ENCODE results near the genes ALDH1A3 and SELENOS.

DNA sequence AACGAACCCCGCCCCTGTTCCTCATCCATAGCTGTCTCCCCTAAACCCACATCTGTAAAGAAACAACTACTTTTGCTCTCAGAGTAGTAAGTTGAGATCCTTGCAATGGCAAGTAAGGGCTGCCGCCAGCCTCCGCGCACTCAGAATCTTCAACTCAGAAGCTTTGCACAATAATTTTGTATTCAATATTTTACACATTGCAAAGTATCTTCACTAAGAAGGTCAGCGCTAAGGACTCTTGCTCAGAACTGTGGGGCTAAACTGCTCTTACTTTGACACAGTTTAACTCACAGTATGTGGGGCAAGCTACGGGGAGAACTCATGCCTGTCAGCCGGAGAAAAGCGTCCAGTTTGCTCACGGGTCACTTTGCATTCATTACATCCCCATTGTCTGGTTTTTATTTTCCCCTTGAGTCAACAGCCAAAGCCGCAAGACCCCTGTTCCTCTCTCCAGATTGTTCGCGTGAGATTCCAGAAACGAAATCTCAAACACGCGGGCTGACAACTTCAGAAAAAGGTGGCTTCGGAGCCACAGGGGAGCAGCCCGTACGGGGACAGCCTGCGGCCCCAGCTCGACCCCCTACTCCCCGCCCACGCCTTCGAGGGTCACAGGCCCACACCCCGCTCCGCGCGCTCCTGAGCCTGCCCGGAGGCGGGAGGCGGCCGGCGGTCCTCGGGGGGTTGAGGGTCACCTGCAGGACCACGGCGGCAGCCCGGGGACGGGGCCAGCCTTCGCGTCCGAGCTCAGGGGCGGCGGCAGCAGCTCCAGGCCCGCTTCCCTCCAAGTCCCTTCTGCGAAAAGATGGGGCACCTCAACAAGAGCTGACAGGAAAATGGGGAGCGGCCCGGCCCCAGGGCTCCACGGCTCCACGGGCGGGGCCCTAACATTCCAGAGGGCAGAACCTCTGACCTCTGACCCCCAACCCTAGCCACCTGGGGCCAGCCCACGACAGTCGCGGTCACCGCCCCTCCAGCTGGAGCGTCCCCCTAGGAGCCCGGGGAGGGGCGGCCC lies 694 bp downstream of the LYSMD4 start:
- RRBS: 2% methylated on average over 8 of the region's 57 CpGs

DNA sequence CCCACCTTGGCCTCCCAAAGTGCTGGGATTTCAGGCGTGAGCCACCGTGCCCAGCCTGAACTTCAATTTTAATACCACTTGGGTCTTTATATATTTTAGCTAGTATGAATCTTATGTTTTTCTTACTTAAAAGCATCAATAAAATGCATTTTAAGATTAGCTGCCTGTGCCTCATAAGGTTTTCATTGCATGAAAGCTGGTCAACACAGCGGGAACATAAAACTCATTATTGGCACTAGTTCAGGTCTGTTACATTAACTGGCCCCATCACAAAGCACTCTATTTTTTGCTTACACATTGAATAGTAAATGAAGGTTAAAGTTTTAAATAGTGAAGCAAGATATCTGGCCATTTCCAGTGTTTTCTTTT lies 145.6 kb upstream of the LYSMD4 start:
- RRBS: no CpG with 5 or more reads among the region's 3 CpGs

GRCh38 chr15:99928425-99928945 lies 195.2 kb upstream of the LYSMD4 start:
- RRBS: no CpG with 5 or more reads among the region's 35 CpGs

DNA sequence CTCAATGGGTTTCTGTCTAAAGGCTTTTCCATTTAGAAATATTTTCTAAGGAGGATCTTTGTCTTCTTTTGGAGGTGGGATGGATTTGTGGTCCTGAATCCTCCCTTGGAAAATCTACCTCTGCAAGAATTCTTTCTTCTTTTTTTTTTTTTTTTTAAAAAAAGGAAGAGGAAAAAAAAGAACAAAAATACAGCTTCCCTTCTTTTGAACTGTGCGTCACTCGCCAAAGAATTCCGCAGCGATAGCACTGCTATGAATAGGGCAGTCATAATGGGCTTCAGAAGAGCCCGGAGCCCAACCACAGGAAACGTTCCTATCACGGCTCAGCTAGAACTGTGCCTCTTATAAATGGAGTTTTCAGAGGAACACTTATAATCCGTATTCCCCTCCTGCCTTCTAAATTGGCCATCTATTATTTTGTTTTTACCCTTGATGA lies 227.7 kb downstream of the ADAMTS17 start:
- RRBS: no CpG with 5 or more reads among the region's 8 CpGs

DNA sequence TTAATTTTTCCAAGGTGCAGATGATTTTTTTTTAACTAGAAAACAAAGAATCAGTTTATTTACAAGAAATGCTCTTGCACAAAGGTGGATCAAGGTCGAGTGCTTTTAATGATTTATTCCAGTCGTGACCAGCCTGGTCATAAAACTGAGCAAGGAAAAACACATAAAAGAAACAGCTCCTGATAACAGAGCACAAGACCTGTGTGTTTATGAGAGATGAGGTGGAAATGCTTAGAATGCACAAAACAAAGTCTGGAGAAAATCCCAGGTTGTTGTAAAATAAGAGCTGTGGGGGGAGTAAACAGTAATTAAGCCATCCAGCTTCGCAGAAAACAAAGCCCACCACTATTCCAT lies 139.5 kb downstream of the ADAMTS17 start:
- RRBS: no CpG with 5 or more reads among the region's 3 CpGs

- RRBS: no CpG with 5 or more reads among the region's 2 CpGs
Observed at GRCh38 chr15:100517145-100517683, 11.5 kb downstream of the CERS3 start.

- RRBS: no CpG with 5 or more reads among the region's 15 CpGs
Observed at GRCh38 chr15:100671463-100672327, 69.3 kb downstream of the ASB7 start.

- RRBS: no CpG with 5 or more reads among the region's 4 CpGs
Observed at GRCh38 chr15:100694499-100695010, 92.2 kb downstream of the ASB7 start.

- RRBS: 2% methylated on average over 28 of the region's 63 CpGs
Observed at GRCh38 chr15:100879756-100880225, at the start of gene ALDH1A3. ALDH1A3 (plus strand) TSS chr15:100879831.

DNA sequence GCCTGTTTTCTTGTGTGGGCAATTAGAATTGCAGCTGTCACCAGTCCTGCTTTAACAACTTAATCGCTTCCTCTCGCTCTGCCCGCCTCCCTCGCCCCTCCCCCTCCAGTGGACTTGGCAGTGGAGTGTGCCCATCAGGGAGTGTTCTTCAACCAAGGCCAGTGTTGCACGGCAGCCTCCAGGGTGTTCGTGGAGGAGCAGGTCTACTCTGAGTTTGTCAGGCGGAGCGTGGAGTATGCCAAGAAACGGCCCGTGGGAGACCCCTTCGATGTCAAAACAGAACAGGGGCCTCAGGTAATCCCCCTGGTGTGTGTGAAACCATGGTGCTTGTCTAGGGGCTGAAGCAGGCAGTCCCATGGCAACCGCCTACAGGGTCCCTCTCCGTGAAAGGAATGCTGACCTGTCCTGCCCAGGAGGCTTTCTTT lies 18.7 kb upstream of the LRRK1 start:
- RRBS: no CpG with 5 or more reads among the region's 13 CpGs

- RRBS: no CpG with 5 or more reads among the region's 4 CpGs
Observed at GRCh38 chr15:100987001-100987494, 67.9 kb downstream of the LRRK1 start.

DNA sequence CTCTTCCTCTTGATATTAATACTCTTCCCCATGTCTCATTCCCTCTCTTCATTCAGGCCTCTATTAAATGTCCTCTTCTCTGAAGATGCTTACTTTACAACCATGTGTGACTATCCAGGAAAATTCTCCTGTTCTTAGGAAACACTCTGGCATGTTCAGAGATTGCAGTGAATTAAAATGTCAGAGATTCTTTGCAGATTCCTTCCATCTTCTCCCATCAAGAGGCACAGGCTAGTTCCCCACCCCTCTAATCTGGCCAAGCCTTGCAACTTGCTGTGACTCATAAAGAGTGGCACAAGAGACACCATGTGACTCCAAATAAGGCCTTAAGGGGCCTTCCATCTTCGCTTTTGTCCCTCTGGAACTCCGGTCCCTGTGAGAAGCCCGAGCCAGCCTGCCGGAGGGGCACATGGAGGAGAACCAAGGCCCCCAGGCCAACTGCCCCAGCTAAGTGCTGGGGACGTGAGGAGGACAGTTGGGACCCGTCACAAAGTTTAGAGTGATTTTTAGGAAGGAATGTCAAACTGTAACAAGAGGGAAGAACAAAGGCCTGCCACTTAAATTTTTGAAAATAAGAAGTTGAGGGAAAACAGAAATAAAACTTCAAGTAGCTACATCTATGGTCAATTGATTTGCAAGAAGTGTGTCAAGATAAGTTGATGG lies 128.3 kb downstream of the CHSY1 start:
- RRBS: no CpG with 5 or more reads among the region's 6 CpGs

GRCh38 chr15:101162489-101163160 lies 89.2 kb downstream of the CHSY1 start:
- RRBS: 17% methylated on average over 1 of the region's 15 CpGs

DNA sequence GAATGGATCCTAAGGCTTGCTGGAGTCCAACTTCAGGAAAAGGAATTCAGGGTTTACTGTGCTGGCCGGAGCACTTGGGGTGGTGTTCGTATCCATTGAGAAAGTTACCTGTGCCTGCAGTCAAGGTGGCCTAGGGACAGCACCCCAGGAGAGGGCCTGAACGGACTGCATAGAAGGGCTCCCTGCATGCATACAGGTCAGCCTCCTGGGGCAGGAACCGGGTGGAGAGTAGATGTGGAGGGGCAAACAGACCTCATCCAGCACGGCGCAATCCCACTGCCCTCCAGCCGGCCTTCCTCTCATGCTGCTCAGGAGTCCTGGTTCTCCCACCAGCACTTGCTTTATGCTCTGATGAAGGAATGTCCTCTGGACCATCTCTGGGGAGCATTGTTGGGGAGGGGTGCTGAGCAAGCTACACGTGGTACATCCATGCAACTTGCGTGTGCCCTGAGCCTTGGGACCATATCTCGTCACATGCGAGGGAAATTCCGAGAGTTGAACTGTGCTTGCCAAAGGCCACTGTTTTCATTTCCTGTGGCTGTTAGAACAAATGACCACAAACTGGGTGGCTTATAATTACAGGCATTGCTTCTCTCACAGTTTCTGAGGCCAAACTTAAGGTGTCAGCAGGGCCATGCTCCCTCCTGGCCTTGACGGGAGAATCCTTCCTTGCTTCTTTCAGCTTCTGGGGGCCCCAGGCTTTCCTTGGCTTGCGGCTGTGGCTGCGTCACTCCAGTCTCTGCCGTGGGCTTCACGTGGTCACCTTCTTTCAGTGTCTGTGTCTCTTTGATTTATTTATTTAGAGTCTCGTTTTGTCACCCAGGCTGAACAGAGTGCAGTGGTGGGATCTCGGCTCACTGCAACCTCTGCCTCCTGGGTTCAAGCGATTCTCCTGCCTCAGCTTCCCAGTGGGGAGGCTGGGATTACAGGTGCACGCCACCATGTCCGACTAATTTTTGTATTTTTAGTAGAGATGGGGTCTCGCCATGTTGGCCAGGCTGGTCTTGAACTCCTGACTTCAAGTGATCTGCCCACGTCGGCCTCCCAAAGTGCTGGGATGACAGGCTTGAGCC lies 12.2 kb downstream of the SELENOS start:
- RRBS: 72% methylated on average over 4 of the region's 25 CpGs

DNA sequence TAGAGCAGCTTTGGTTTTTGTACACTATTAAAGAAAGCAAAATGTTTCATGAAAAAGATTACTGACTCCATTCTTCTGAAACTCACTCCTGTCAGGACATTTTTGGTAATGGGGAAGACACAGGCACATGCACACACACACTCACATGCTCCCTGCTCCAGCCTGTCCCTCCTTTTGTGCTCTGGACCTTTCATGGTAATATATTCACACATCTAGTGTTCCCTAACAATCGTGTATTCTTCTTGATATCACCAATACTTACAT lies 2.5 kb downstream of the SELENOS start:
- RRBS: no CpG with 5 or more reads among the region's 1 CpG

DNA sequence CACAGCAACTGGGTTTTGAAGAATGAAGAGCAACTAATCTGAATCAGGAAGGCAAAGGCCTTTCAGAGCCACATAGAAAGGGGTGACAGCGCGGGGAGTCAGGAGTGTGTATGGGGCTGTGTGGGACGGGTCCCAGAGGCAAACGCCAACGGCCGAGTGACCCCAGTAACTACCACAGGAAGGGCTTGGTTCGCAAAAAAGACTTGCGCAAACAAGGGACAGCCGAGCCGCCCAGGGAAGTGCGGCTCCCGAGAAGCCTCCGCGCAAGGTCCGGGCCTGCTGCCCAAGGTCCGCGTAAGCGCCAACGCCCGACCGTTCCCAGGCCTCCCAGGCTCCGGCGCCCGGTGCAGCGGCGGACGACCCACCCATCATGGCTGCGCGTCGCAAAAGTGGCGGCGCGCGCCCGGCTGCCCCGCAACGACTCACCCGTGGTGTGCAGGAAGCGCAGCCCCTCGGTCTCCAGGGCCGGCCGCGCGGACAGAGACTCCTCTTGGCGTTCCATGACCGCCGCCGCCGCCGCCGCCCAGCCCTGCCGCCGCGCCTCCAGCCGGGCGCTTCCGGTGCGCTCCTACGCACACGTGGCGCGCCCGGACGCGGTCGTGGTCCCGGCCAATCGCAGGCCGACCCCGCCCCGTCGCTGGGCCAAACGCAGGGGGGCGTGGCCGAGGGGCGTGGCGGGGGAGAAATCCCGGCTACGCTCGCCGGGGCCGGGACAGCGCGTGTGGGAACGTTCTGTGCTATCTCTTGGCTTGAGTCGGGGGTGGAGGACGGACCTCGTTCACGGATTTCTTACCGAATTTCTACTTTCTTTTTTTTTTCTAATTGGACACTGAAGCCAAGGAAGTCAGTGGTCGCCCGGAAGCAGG lies at the start of gene SELENOS:
SELENOS (minus strand) TSS at position 570 of the 866 bp plus-strand sequence.
- RRBS: 2% methylated on average over 42 of the region's 92 CpGs

- RRBS: no CpG with 5 or more reads among the region's 26 CpGs
Observed at GRCh38 chr15:101295511-101296002, 509 bp upstream of the SNRPA1 start.

GRCh38 chr15:101333651-101333981 lies 38.6 kb upstream of the SNRPA1 start:
- RRBS: no CpG with 5 or more reads among the region's 6 CpGs

DNA sequence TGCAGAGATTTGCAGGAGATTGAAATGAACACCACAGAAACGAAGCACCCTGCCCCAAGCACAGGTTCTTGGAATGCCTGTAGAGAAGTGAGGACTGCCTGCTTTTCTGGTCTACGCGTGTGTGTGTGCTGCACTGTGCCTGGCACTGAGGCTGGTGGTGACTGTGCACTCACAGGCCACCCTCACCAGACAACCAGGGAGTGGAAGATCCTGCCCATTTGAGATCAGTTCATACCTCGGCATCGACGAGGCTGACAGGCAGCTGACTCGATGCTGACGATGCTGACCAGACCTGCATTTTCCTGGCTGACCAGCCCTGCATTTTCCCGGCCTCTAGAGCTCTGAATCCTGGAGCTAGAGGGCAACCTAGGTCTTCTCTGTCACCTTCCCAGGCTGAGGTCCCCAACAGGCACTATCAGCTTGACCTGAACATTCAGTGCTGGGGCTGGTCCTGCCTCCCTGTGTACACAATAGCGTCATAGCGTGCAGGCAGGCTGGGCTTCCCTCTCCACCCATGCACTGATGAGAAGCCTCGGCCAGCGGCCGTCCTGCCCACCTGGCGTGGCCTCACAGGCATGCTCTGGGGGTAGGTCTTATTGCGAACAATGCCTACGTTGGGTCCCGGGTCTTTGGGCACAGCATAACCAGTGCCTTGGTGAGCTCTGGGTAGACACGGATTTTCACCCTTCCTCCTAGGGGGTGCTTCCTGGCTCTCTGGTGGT lies 62.2 kb upstream of the SNRPA1 start:
- RRBS: no CpG with 5 or more reads among the region's 19 CpGs

GRCh38 chr15:101954153-101954616 lies 142.2 kb downstream of the OR4F15 start:
- RRBS: no CpG with 5 or more reads among the region's 4 CpGs

Data from AG04449 (cell line).